Helper T cell (primary cell): ENCODE measurements around the gene ZNF438.

DNA sequence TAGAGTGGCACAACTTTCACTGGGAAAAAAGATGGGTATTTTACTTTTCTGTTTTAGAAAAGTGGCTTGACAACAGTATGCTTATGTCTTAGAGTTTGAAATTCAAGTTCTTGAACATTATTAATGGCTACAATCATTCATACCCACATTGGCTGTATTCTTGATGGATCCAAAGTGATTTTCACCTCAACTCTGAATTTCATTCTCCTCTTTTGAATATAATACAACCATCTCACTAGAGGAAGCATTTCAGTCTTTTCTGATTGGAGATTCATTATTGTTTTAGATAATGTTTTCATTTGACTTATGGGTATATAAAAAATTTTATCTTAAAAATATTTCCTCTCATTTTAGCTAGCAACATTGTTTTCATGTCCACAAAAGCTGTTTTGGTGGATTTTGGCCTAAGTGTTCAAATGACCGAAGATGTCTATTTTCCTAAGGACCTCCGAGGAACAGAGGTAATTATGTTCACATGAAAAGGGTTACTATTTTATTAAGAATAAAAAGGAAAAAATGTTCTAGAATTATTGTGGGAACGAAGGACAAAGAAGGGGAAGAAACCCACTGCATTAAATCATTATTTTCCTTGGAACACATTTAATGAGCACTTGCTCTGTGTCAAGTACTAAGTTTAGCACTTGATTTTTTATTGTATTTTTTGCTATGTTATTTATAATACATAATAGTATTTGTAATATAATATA is 17.5 kb downstream of the MAP3K8 start:
- PRO-cap, 2 experiments, result no peak in any of the 2 experiments

DNA sequence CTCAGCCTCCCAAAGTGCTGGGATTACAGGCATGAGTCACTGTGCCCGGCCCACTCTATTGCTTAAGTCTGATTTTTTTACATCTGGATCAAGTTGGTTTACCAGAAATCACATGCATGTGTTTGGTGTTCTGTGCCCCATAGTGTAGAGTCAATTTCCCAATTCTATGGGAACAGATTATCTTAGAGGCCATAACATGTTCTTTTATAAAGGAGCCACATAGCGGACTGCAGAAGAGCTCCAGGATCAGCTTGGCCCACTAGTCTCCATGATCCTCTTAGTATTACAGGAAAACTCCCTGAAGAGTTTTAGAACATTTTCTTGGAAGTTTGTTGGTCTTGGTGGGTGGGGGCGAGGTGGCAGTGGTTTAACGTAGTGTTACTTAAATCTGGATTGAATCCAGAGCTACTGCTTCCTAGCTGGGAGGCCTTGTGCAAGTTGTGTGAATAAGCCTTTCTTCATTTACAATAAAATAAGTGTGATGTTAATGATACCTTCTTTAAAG is 96.8 kb downstream of the LYZL2 start:
- PRO-cap, 2 experiments, result no peak in any of the 2 experiments

GRCh38 chr10:30652127-30652326 is 22.5 kb upstream of the LYZL2 start:
- PRO-cap, 2 experiments, result no peak in any of the 2 experiments

GRCh38 chr10:30782688-30783121 is 153.2 kb upstream of the LYZL2 start:
- PRO-cap, 2 experiments, result no peak in any of the 2 experiments

DNA sequence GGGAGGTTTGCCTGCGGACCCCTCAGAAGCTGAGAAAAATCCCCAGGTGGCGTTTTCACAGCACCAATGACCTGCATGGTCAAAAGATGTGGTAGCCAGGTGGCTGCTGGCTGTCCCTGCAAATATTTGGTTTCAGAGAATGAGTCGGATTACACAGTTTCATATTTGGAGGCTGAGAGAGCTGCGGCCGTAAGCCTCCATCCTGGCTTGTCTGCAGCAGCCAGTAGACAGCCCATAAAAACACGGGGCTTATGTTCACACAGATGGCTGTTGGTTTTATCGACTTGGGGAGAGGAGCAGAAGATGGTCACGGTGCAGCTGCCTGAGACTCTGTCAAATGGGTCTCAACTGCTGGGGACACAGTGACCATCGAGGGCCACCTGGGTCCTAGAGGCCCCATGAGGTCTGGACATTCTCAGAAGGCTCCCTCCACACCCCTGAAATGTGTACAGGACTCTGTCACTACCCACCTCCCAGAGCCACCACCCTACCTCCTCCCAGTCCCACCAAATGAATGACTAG is 153.6 kb upstream of the LYZL2 start:
- PRO-cap, 2 experiments, result no peak in any of the 2 experiments

GRCh38 chr10:30858631-30859071 is 173.0 kb downstream of the ZNF438 start:
- PRO-cap, 2 experiments, result no peak in any of the 2 experiments

DNA sequence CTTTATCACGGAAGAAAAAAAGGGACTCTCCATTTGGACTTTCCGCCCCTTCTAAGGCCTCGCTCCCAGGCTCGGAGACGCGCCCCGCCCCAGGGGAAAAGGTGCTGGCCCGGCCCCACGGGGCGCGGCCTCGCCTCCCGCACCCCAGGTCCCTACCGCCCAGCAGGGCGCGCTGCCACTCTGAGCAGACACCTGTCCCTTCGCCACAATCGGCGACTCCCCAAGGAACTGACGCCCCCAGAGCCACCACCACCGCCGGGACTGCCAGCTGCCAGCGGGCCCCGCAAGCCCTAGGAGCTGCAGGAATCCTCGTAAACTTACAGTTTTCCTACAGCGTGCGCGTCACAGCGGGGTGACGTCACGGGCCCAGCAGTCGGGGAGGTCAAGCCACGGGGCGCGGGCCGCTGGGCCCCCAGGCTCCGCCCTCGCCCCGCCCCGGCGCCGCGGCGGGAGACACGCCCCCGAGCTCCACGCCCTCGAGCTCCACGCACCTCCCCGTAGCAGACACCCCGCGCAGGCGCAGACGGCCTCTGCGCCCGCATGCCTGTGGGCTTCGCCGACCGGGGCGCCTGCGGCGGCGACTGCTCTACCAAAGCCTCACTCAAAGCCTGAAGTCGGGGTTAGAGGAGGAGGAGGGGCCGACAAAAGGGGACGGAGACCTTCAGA is at the start of gene ZNF438:
Gene ZNF438 (minus strand): TSS at position 354 of the 666 bp plus-strand sequence.
- PRO-cap, 2 experiments, result peak in 2 of 2 experiments; most common plus-strand start position 135 of the sequence (in 2); most common minus-strand start position 182 of the sequence (in 1)

GRCh38 chr10:31317898-31319153 is 690 bp upstream of the ZEB1 start:
- PRO-cap, 2 experiments, result peak in 2 of 2 experiments; most common plus-strand start chr10:31318417 (in 2); most common minus-strand start chr10:31318978 (in 2)

DNA sequence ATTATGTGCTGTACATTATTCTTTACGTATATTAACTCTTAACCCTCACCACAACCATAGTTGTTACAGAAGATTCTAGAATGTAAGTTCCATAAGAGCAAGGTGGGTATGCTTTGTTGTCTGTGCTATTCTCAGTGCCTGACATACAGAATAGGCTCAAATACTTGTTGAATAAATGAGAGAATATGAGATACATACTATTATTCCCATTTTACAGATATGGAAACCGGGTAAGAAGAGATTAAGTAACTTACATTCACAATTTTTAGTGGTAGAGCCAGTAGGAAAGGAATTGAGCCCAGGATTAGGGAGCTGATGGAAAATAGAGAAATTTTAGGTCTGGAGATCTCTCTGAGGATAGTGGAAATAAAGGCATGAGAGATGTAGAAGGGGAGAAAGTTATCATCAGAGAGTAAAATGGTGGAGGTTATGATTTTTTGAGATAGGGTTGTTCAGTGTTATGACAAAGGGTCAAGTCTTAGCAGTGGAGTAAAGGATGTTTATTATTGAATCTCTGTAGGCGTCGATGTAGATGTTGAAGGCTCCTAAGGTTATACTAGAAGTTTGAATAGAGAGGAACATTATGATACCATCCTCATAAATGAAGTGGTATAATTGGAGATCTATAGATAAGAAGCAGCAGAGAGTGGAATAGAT is 23.1 kb downstream of the ZEB1 start:
- PRO-cap, 2 experiments, result no peak in any of the 2 experiments

DNA sequence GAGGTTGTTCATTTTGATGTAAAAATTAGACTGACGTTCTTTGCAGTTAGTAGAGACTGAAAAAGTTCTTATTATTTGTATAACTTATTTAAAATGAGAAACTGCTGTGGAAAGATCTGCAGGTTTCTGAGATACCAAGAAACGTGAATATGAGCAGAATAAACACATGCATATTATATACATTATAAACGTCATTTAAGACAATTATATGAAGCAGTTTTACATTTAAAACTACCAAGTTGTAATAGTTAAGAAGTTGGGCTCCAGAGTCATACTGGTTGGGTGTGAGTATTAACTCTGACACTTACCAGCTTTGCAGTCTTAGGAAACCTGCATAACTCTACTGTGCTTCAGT is 57.3 kb downstream of the ZEB1 start:
- PRO-cap, 2 experiments, result no peak in any of the 2 experiments

- PRO-cap, 2 experiments, result no peak in any of the 2 experiments
Measured at GRCh38 chr10:31426504-31426936, 107.5 kb downstream of the ZEB1 start.

GRCh38 chr10:31526621-31527286 is 207.7 kb downstream of the ZEB1 start:
- PRO-cap, 2 experiments, result no peak in any of the 2 experiments

DNA sequence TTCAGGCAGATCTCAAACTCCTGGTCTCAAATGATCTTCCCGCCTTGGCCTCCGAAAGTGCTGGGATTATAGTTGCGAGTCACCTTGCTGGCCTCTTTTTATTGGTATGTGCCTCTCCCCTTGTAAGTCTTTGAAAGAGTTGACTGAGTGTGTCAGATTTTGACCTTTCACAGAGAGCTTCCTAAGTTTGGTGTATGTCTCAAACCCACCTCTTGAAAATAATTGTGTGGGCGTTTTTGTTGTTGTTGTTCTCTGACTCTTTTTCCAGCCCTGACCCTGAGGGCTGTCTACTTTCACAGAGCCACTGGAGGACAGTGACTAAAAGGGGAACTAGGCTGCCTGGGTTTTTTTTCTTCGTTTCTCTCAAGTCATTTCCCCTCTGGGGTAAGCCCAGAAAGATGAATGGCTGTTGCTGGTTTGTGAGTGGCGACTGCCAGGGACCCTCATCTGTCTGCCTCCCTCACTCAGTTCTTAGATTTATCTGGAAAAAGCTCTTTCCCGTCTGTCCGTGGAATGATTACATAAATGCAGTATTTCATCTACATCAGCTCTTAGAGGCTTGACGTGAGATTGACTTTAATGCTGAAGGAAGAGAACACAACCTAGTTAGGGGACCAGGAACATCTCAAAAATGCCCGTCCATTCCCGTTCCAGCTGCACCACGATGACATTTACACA is 262.9 kb downstream of the ZEB1 start:
- PRO-cap, 2 experiments, result no peak in any of the 2 experiments

DNA sequence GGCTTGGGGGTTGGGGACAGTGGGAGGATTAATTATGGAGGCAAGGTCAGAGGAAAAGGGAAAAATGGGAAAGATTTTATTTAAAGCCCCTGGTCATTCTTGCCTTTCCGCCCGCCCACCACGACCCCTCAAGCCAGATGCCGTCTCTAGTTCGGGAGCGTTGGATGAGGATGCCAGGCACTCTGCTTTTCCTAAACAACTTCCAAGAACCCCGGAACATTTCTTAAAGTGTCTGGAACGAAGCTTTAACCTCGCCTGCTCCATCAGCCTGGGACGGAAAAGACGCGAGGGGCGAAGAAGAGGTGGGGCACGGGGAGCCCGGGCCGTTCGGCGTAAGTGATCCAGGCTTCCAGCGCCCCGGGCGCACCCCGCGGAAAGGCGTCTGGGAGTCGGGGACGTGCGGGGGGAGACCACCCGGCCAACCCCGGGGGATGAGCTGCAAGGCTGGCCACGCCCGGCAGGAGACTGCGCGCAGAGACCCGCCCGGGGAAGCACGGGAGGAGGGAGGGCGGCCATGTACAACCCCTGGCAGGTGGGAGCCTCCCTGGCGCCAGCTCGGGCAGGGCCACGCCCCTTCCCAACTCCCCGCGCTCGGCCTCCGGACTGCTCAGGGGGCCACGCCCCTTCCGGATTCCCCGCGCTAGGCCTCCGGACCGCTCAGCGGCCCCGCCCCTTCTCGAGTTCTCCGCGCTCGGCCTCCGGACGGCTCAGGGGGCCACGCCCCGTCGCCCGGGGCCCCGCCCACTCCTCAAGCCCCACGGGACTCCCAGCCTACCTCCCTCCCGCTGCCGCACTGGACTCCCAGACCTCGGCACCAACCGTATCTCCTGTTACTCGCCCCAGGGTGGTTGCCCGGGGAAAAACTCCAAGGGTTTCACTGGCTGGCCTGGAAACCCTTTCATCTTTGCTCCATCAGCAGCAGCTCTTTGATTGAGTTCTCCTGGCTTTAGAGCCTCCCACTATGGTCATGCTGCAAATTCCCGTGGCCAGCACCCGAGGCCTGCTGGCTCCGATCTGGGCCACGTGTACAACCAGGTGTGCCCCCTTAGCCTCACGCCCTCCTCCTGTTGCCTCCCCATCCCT is 284.3 kb downstream of the ZEB1 start:
- PRO-cap, 2 experiments, result no peak in any of the 2 experiments

- PRO-cap, 2 experiments, result no peak in any of the 2 experiments
Measured at GRCh38 chr10:31697133-31697579, 231.5 kb downstream of the ARHGAP12 start.

DNA sequence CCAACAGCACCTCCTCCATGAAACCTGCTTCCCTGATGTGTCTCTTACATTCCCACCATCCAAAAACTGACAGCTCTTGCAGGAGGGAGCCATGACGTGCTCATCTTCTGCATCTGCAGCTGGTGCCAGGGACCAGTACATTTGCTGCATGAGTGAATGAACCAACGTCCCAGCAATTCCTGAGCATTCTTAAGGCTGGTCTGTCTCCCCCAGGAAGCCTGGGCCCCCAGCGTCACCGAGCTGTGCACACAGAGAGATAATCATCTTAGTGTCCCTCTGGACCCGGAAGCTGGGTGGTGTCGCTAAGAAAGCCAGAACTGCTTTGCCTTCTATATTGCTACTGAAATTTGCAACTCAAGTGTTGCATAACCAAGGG is 221.8 kb downstream of the ARHGAP12 start:
- PRO-cap, 2 experiments, result no peak in any of the 2 experiments

GRCh38 chr10:31754672-31755808 is 173.6 kb downstream of the ARHGAP12 start:
- PRO-cap, 2 experiments, result no peak in any of the 2 experiments

DNA sequence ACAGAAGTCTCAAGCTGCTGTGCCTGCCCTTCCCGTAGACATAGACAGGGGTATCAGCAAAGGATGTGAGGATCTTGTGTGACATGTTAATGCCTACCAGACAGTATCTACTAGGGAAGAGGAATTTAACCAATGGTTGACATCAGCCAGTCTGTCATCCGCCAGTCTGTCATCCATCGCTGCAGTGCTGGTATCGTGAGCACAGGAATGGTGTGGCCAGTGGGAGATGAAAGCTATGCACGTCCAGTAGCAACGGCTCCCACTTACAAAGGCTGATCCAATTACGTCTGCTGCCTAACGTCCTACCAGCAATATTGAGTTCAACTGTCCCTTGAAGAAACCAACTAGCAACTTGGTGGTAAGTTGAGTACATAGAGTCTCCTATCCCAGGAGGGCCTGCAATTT is 50.9 kb downstream of the KIF5B start:
- PRO-cap, 2 experiments, result no peak in any of the 2 experiments

DNA sequence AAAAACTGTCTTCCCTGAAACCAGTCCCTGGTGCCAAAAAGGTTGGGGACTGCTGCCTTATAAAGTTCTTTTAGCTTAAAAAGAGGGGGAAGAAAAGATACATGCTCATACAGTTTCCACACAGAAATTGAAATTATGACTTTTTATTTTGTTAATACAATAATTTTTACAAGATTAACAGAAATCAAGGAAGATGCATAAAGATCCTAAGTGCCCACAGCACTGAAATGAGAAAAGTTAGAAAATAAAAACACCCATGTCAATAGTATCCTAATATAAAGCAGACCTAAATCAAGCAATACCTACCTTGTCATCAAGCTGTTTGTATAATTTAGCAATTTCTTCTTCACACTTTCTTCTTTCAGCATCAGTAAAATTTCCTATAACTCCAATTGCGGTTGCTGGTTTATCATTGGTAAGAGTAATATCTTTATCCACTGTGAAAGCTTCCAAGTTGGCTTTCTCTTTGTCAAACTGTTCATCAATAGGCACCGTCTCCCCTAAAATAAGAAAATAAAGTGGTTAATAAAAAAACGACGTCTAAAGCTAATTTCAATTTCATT is 22.6 kb downstream of the KIF5B start:
- PRO-cap, 2 experiments, result no peak in any of the 2 experiments

- PRO-cap, 2 experiments, result peak in 2 of 2 experiments; most common minus-strand start chr10:32056831 (in 2)
Measured at GRCh38 chr10:32056670-32057034, 427 bp upstream of the KIF5B start.